NALM6 (cell line): ENCODE measurements around a stretch of chr12.

DNA sequence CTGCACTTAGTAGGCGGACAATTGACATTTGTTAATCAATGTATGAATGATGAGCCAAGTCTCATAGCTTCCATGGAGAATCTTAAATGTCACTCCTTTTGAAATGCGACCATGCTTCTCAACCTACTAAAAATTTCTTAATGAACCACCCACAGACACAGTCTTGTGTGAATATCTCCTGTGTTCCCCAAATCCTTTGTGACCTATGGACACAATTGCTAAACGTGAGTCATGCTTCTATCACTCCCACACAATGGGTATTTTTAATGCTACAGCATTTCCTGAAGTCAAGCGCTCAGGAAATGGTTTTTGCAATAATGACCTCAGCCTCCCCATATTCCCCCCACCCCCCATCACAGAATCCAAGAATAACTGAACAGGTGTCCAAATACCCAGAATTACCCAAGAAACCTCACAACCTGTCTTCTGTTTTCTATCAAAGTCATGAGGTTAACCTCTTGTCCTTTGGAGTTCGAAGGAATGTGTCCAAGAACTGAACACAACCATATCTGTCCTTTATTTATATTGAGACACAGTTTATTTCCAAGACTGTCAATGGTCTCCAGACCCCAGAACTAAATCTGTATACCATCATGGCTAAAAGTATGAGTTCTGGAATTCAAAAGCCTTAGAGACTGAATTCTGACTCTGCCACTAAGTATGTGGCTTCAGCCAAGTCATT is 163.5 kb upstream of the PLEKHG7 start:
- PRO-cap, result bidirectional peak, plus-strand start at position 415 of the sequence, minus-strand start at position 200 of the sequence

- PRO-cap, result bidirectional peak, plus-strand start at chr12:92540225, minus-strand start at chr12:92540126; bidirectional peak, plus-strand start at chr12:92540474, minus-strand start at chr12:92540738
Observed at GRCh38 chr12:92539893-92541023, 162.5 kb upstream of the PLEKHG7 start.

- PRO-cap, result no peak
Observed at GRCh38 chr12:92569991-92570730, 132.6 kb upstream of the PLEKHG7 start.

GRCh38 chr12:92778940-92779695 is 76.3 kb downstream of the PLEKHG7 start:
- PRO-cap, result no peak

DNA sequence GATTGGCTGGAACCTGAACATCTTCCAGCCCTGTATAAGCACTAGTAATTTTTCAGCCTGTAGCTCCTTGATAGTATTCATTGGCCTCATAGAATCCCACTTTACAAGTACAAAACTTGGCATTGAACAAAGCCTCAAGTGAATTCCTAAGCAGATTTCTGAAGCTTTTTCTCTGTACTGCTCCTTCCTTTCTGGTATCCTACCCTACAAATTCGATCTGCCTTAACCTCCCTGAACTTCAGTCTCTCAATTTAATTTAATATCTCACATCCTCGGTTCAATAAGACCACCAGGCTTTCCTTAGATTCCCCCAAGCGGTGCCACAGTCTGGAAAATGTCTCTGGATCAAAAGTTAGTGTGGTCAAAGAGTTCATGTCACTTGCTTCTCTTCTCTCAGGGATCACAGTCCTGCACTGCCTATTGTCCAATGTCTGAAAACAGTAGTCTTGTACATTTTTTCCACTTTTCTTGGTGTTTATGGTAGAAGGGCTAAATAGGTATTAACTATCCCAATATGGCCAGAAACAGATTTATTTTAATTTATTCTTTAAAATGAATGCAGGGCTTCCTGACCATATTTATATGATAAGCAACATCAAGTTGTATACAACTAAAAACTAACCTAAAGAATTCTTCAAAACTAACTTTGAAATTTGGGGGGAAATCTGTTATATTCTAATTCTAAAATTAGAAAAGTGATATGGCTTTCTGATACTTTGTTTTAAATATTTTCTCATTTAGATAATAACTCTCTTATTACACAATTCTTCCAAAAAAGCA is 111.0 kb downstream of the EEA1 start:
- PRO-cap, result no peak

GRCh38 chr12:92923443-92924178 is 5.5 kb downstream of the EEA1 start:
- PRO-cap, result no peak

DNA sequence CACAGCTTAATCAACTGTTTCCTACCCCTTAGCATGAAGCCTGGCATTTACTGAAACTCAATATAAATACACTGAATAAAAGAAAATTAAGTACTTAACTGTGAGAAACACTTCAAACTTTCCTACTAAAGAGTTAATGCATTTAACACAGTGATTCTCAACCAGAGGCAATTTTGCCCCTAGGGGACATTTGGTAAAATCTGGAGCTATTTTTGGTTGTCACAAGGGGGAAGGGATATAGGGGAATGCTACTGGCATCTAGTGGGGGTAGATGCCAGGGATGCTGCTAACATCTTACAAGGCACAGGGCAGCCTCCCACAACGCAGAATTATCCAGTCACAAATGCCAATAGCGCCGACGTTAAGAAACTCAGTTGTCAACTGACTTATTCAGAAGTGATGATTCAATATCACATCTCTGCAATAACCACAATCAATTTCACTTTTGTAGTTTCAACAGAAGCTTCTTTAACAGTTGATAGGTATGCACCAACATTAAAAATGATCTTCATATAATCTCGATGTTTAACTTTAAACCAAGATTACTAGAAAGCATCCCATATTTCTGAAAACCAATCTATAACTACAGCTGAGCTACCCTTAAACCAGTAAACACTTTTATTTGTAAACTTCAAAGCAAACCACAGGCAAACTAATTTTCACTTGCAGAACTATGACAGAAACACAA is 2.0 kb downstream of the EEA1 start:
- PRO-cap, result no peak

- PRO-cap, result unidirectional peak, plus-strand start at chr12:93098314
Observed at GRCh38 chr12:93098085-93098600, 169.0 kb upstream of the EEA1 start.

- PRO-cap, result no peak
Observed at GRCh38 chr12:93237136-93237723, 140.5 kb upstream of the NUDT4 start.

DNA sequence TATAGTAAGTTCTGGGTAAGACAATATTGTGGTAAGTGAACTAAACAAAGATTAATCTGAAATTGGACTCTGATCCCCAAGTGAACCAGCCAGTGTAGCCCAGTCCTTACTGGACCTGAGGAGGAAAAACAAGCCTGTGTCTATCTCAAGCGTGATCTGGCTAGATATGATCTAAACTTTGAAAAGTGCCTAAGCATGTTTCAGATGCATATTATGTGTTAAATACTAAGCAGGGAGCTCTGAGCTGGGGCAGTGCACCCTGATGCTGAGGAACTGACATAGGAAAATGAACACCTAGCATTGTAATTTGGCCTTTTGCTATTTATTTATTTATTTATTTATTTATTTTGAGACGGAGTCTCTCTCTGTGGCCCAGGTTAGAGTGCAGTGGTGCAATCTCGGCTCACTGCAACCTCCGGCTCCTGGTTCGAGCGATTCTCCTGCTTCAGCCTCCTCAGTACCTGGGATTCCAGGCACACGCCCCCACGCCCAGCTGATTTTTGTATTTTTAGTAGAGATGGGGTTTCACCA is 3.3 kb upstream of the NUDT4 start:
- PRO-cap, result no peak

DNA sequence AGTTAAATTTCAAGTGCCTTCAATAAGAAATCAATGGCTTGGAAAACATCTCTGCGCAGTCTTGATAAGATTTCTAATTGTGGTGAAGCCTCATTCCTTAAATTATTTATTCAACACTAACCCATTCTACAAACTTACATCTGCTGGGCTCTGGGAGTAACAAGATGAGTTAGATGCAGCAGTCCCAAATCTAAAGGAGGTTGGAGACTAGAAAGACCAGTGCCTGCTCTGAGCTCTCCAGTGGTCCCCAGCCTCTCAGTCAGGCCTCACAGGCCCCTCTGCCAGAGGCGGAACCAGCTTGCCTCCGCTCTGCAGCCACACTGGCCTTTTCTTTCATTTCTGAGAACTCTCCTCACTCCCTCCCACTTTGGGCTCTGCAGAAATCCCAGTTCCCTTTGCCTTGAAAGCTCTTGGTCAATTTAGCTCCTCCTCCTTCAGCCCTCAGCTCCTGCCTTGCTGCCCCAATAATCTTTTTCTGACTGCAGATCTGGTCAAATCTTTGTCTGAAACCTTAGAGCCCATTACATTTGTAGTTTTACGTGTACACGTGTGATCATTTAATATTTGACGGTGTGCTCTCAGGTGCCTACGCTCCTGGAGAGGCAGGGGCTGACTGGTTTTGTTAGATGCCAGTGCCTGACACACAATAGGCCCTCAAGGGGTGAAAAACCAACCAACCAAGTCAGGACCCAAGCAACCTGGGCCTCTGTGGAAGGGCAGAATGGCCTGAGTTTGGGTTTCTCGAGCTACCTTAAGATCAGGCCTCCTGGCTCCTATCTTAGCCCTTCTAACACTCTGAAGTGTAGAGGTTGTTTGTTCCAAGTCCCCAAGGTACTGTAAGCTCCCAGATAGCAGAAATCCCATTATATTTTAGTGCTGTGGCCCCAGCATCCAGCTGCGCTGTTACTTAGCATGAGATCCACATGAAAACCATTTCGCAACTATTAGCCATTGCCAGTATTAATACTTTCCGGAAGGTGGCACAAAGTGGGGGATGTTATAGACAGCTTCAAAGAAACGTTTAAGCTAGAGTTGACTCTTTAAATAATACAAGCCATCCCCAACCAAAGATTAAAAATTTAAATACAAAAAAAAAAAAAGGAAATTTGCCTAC is 1.1 kb upstream of the NUDT4 start:
- PRO-cap, result no peak

- PRO-cap, result no peak
Observed at GRCh38 chr12:93379586-93380375, 2.1 kb downstream of the NUDT4 start.

DNA sequence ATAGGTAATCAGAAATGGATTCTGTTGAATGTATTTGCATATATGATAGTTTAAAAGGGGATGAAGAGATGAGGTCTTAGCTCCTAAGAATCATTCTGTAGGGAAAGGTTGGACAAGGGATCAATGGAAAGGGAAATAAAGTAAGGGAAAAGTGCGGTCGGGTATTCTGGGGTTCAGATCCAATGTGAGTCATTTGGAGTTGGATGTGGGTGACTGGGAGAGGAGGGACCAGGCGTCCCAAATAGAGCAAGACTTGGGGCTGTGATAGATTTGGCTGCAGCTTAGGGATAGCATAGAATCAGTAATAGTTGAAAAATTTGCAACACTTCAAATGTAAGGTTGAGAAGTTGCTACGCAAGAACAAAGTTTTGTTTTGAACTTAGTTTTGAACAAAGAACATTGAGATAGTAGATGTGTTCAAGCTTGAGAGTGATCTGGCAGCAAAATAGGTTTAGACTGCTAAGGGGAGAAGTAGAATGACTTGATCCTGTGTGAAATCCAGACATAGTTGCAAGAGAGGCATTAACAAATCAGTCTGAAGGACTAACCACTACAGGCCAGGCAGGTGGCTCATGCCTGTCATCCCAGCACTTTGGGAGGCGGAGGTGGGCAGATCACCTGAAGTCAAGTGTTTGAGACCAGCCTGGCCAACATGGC is 3.8 kb downstream of the NUDT4 start:
- PRO-cap, result no peak

GRCh38 chr12:93440872-93441453 is 784 bp downstream of the UBE2N start:
- PRO-cap, result unidirectional peak, plus-strand start at chr12:93441185; bidirectional peak, plus-strand start at chr12:93441362, minus-strand start at chr12:93441280

DNA sequence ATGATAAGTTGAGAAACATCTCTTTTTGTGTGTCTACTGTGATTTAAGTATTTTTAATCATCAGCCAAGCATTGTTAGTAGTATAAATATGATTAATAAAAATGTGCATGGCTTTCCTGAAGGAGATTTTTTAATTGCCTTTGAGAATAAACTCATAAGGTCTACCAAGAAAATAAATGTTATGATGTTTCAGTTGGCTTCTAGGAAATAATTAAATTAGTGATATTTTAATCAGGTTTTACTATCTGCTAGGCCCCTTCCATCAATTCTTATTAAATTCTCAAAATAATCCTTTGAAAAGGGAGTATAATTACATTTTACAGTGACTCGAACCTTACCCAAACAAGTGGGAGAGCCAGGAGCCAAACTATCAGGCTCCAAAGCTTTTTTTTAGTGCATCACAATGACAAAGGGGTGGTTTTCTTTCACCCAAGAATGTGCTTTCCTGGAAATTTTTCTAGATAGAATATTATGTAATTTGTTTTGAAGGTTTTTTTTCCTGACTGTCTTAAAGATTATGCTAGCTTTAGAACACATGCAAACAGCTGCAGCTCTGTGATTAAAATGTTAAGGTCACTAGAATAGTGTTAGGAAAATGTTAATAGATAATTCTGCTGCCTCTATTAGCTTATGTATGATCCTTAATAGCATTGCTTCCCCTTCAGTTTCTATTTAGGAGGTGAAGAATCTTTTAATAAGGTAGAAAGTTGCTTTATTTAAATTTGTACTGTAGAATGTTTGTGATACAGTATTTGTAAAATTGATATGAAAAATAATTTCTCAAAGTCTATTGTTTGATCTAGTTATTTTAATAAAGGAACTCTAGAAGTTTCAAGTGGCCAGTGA is 34.6 kb downstream of the MRPL42 start:
- PRO-cap, result no peak

- PRO-cap, result no peak
Observed at GRCh38 chr12:93575306-93576167, 3.1 kb downstream of the SOCS2 start.

- PRO-cap, result bidirectional peak, plus-strand start at chr12:93593280, minus-strand start at chr12:93593274
Observed at GRCh38 chr12:93593008-93593648, 20.7 kb downstream of the SOCS2 start.

GRCh38 chr12:93678190-93678664 is 1.1 kb downstream of the CRADD start:
- PRO-cap, result no peak

GRCh38 chr12:93714407-93715015 is 37.3 kb downstream of the CRADD start:
- PRO-cap, result no peak

- PRO-cap, result unidirectional peak, minus-strand start at chr12:93767780
Observed at GRCh38 chr12:93767488-93767882, 90.3 kb downstream of the CRADD start.